Retinal pigment epithelial cell (primary cell): ENCODE results near the genes PRR23C and SLC25A36.

DNA sequence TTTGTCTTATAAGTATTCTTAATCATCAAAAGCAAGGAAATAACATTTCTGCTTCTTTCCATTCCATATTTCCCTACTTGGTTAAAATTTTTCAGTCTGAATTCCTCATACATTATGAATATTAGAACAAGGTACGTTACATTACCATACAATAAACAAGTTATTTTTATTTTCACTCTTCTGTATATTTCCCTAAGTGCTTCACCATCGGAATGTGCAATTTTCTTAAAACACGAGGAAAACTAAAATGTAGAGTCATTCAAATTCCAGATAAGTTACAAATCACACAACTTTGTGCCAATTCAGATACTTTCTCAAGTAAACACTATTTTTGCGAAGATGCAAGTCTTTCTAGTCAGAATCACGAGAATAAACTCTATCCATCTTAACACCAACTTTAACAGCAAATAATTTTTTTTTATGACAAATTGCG lies 1.4 kb downstream of the STAG1 start:
- RRBS, result no CpG with 5 or more reads among the region's 6 CpGs

GRCh38 chr3:136994798-136995470 lies 37.2 kb downstream of the IL20RB start:
- RRBS, result no CpG with 5 or more reads among the region's 5 CpGs

DNA sequence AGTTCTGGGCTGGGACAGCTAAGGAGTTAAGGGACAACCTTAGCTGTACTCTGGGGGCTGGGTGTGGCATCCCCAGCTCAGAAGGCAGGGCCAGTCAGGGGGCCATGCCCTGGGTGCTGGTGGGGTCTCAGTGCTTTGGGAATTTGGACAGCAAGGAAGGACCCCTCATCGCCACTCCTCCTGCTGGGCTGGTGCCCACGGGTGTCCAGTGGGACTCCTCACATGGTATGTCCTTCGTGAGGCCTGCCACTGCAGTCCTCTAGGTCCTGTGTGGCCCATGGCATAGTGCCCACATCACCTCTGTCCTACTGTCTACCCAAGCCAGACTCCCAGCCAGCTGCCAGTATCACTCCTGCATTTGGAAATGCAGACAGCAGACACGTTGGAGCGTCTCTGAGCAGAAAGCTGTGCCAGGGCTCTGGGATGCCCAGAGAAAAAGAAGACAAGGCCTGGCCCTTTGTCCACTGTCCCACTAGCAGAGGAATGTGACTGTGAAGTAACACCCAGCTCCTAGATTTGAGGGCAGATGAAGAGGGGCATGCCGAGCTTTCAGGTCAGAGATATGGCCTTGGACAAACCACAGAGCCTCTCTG lies 12.1 kb downstream of the MRAS start:
- RRBS, result no CpG with 5 or more reads among the region's 6 CpGs

GRCh38 chr3:138405425-138406041 lies 28.9 kb upstream of the ESYT3 start:
- RRBS, result no CpG with 5 or more reads among the region's 7 CpGs

DNA sequence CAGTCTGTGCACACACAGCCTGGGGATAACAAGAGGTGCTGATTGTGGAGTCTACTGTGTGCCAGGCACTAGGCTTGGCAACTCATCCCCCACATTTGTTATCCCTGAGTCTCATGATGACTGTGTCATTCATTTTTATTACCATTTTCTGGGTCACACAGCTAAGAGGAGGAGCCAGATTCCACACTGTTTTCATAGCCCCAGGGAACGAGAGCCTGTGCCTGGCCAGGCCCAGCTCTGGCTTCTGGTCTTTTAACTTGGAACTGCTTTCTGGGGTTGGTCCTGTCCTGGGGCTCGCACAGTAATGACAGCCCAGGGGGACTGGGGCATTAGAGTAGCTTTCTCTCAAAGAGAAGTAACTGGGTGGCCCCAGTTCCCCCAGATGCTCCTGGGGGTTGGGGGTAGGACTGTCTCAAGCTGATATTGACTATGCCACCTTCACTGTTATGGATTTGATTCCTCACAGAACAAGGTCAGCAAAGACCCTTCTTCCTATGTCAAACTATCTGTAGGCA lies 34.6 kb downstream of the ESYT3 start:
- RRBS, result no CpG with 5 or more reads among the region's 2 CpGs

GRCh38 chr3:138607718-138608413 lies 705 bp upstream of the FAIM start:
- RRBS, result no CpG with 5 or more reads among the region's 10 CpGs

- RRBS, result no CpG with 5 or more reads among the region's 3 CpGs
Measured at GRCh38 chr3:138694211-138694786, 85.7 kb downstream of the FAIM start.

- RRBS, result no CpG with 5 or more reads among the region's 8 CpGs
Measured at GRCh38 chr3:138707669-138708588, 99.4 kb downstream of the FAIM start.

DNA sequence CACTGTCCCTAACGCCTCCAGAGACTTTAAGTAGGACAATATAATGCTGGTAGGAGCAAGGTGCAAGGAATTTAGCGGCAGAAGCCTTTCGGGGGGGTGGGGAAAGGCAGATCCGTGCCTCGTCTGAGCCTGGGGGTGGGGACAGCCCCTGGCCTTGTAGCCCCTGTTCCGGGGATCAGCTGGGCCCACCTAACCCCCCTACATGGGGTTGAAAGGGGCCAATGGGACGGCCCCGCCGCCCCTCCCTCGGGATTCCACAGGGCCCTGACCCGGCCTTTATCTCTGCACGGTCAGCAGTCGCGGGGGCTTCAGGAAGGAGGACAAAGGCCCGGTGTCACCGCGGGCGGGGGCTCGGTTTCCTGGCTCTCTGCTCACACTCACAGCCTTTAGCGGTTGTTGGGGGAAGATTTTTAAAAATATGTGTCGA lies 8.1 kb downstream of the FOXL2 start:
- RRBS, result 2% methylated on average over 8 of the region's 21 CpGs

DNA sequence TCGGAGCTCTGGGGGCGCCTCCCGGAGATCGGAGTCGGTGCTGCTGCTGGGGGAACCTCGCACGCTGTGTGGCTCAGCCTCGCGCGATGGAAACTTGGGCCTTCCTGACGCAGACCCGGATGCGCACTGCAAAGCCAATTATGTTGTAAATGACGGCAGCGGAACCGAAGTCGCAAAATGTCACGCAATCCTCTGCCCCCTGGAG lies at the start of gene PRR23C:
TSS of gene PRR23C (minus strand) at position 145 of the 205 bp plus-strand sequence.
- RRBS, result no CpG with 5 or more reads among the region's 18 CpGs

DNA sequence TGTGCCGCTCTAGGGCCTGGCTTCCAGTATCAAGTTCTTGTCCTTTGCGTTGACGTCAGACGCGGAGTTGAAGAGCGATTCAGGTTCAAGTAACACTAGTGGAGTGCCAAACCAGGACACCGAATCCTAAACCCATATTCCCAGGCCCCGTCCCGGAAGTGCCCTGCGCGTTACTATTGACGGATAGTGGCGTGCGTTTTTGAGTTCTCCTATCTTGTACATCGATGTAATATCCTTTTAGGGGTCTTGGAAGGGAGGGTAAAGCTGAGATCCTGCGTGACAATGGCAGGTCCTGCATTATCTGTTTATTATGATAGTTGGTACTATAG lies 348 bp upstream of the PRR23C start:
- RRBS, result no CpG with 5 or more reads among the region's 16 CpGs

GRCh38 chr3:139185150-139186192 lies 140.8 kb upstream of the PRR23C start:
- RRBS, result no CpG with 5 or more reads among the region's 6 CpGs

DNA sequence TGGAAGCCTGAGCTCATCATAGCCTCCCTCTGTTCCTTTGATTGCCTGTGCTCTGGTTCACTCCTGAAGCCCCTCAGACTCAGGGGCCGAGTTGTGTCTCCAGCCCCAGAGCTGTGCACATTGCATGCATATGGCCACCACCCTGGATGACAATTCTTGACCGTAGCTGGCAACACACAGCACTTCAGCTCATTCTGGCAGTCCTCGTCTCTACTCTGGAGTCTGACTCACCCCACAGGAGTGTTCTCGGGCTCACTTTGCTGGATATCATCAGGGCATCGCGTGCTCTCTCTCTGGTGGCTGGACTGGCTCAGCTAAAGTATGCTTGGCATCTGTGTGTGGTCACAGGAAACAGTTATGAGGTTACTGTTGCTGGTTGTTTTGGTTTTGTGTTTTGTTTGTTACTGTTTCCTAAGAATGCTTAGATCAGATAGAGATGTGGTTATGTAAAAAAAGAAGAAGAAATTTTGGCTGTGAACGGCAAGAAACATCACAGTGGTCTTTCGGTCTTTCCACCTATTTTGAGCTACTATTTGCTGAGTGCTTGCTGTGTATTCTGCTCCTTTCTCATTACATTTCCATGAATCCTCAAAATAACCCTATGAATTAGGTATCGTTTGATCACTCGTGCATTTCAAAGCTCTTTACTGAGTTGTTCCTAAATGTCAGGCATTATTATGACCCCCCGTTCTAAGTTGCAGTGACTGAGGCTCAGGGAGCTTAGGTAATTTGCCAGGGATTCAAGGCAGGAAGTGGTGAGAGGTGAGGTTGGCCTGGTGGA lies 41.5 kb upstream of the MRPS22 start:
- RRBS, result no CpG with 5 or more reads among the region's 11 CpGs

- RRBS, result no CpG with 5 or more reads among the region's 3 CpGs
Measured at GRCh38 chr3:139366520-139367037, 22.8 kb downstream of the MRPS22 start.

GRCh38 chr3:139534507-139534948 lies 5.0 kb downstream of the RBP1 start:
- RRBS, result no CpG with 5 or more reads among the region's 2 CpGs

GRCh38 chr3:139538381-139538721 lies 1.2 kb downstream of the RBP1 start:
- RRBS, result no CpG with 5 or more reads among the region's 4 CpGs

GRCh38 chr3:140941755-140942302 lies at the start of gene SLC25A36:
TSS of gene SLC25A36 (plus strand) at chr3:140941836.
- RRBS, result under 1% methylated on average over 20 of the region's 54 CpGs

GRCh38 chr3:140977520-140978085 lies 36.0 kb downstream of the SLC25A36 start:
- RRBS, result no CpG with 5 or more reads among the region's 10 CpGs

DNA sequence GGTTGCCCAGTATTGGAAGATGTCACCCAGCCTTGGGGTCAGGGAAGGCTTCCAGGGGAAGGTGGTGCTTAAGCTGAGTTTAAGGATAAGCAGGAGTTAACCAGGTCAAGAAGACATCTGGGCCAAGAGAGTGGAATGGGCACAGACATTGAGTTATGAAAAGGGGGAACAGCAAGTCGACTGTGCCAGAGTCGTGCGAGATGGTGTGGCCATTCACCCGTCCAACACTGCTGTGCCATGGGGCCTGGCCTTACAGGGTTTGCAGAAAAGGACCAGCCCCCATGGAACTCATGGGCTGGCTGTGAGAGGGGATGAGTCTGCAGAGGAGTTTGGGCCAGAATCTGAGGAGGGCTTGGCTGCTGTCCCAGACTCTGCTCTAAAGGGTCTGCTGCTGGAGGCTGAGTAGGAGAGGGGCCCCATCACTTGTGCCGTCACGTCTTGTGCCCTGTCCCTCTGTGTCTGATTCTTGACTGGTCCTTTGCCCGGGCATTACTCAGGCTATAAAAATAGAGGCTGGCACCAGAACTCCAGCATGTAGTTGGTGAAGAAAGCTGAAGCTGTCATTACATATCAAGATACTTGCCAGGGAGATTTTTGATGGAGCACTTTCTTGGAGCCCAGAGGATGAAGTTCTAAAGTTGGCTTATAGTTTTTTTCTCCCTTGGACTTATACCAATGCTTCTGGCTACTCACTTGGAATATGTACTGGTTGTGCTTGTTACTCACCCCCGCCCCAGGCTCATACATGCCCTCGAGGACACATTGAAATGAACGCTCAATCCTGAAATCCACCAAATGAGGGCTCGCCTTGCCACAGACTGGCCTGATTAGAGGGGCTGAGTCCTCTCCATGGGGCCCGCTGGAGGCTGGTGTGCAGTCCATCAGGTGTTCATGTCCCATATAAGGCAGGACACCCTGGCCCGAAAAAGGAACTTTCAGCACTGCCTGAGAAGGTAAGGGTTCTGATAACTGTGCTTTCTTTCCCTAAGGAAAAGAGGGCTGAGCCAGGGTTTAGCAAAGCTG lies 10.2 kb downstream of the PXYLP1 start:
- RRBS, result no CpG with 5 or more reads among the region's 13 CpGs

GRCh38 chr3:141266536-141267654 lies 35.3 kb downstream of the PXYLP1 start:
- RRBS, result no CpG with 5 or more reads among the region's 17 CpGs